ENCODE measurements around the gene VGLL4.

DNA sequence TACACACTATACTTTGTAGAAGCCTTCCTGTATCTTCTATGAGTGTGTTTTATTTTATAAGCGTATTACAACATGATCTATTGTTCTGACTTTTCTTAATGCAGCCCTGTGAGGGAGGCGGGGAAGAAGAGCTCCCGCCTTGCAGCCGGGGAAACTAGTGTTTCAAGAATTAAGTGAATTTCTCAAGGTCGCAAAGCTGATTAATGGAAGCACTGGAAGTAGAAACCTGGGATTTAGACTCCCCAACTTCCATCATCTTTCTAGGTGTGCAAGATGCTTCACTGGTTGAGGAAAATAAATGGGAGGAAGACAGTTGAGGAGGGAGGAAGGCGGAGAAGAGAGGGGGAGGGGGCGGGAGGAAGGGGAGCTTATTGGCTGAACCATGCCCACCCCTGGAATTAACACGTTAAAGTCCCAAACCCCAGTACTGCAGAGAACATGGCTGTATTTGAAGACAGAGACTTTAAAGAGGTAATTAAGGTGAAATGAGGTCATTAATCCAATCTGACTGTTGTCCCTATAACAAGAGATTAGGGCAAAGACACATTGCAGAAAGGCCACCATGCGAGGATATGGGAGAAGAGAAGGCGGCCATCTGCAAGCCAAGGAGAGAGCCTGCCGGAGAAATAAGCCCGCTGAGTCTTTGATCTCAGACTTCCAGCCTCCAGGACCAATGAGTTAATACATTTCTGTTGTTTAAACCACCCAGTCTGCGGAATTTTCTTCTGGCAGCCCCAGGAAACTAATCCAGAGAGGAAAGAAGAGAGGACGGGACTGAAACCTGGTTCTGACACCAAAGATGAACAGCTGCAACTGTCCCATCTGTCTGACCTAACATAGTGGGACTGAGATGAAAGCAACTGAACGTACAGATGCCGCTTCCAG is 32.7 kb downstream of the VGLL4 start:
- RRBS: no CpG with 5 or more reads among the region's 16 CpGs

DNA sequence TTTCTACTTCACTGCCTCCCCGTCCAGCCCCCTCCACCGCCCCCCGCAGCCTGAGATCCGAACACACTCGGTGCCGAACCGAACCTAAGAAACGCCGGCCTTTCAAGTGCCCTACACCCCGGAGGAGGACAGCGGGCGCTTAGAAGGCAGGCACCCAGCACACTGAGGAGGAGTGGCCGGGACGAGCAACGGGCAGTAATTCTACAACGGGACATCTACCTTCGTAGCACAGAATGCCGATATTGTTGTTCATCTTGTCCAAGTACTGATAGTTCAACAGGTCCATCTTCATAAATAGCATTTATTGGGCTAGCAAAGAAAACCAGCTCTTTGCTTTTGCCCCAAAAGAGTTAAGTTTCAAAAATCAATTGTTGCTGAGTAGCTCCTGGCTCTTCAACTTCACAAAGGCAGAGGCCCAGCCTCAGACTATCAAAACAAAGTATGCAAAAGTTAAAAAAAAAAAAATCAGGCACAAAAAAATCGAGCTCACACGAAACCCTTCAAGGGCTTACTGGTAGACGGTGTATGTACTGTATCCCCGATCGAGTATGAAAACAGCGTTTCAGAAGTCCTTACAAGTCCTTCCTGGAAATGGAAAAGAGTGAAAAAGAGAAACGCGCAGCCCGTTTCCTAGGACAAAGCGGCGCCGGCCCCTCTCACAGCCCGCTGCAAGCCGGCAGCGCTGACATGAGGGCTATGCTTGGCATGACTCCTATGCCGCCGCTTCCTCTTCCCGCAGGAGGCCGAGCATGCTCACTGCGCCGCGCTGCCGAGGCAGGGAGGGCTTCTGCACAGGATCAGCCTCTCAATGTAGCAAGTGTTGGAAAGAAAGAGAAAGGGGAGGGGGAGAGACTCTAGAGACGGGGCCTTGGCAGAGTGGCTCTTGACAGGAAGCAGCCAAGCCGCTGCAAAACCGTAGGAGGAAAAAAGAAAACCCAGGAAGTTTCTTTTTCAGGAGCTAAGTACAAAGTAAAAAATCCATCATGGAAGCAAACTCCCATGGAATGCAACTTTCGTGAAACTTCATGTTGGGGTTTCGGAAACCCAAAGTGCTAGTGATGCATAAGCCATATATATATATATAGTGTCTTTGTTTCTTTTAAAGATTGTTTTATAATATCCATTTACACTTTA is at the start of gene VGLL4:
TSS of gene VGLL4 (minus strand) at position 698 of the 1,134 bp plus-strand sequence.
- RRBS: 3% methylated on average over 4 of the region's 46 CpGs

- RRBS: 9% methylated on average over 6 of the region's 60 CpGs
These were observed 502 bp downstream of the SYN2 start for GRCh38 chr3:12004694-12005085.

- RRBS: 23% methylated on average over 4 of the region's 10 CpGs
These were observed 28.9 kb upstream of the TIMP4 start for GRCh38 chr3:12187311-12188399.

GRCh38 chr3:12444269-12445662 is 39.5 kb upstream of the TSEN2 start:
- RRBS: 35% methylated on average over 8 of the region's 32 CpGs

GRCh38 chr3:12679512-12679926 is 15.6 kb upstream of the RAF1 start:
- RRBS: no CpG with 5 or more reads among the region's 6 CpGs

DNA sequence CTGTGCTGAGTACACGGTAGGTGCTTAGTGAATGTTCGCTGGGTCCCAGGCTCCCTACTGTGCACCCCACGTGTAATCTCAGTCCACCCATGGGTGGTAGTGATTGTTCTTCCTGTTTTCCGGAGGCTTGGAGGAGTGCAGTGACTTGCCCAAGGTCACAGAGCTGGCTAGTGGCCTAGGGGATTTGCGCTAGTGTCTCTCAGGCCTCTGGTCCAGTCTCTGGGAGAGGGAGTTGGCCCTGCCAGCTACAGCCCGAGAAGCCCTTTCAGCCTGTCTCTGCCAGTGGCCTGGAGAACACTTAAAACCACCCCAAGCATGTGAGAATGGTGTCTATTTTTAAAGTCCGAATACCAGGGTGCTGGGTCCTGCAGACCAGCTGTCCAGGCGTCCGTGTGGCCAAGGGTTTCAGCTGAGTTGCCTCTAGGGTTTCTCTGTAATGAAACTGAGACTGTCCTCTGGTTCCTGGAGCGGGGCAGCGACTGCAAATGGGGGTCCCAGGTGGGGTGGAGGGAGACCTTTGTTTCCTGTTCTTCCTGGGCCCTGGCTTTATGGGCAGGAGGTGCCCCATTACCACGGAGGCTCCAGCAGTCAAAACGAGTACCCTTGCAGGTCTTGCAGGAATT is 2.1 kb downstream of the CAND2 start:
- RRBS: no CpG with 5 or more reads among the region's 13 CpGs

DNA sequence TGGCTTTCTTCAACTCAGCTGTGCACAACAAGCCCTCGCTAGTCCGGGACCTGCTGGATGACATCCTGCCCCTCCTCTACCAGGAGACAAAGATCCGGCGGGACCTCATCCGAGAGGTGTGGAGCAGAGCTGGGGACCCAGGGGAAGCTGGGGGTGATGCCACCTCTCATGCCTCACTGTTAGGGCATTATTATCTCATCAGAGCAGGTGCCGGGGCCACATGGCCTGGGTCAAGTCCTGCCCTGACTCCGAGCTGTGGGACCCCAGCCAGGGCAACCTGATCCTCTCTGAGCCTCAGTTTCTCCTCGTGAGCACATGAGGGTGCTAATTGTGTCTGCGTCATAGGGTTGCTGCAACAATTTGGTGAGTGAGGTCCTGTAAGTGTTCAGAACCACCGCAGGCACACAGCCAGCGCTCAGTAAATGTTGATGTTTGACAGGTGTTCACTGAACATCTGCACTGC is 15.8 kb downstream of the RPL32 start:
- RRBS: 32% methylated on average over 4 of the region's 11 CpGs

DNA sequence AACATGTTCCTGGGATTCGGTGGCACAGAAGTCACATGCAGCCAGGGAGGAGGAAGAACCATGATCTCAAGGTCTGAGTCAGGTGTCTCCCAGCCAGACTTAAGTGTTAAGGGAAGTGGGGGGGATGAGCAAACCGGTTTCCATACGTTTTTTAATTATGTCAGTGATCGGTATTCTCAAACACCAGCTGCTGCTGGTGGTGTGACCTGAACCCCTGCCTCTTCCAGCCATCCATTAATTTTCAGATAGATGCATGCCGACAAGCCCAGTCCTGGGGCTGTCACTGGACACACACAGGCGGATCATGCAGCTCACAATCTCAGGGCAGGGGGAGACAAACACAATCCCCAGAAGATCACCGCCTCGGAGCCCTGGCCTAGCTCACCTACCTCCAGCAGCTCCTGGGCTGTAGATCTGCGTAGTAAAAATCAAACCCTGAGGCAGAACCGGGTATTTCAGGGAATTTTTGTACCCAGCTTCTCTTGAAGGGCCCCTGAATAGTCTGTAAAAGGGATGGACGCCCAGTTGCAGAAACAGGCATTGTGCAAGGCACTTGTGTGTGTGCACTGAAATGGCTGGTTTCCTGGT is 54.7 kb upstream of the RPL32 start:
- RRBS: no CpG with 5 or more reads among the region's 11 CpGs

DNA sequence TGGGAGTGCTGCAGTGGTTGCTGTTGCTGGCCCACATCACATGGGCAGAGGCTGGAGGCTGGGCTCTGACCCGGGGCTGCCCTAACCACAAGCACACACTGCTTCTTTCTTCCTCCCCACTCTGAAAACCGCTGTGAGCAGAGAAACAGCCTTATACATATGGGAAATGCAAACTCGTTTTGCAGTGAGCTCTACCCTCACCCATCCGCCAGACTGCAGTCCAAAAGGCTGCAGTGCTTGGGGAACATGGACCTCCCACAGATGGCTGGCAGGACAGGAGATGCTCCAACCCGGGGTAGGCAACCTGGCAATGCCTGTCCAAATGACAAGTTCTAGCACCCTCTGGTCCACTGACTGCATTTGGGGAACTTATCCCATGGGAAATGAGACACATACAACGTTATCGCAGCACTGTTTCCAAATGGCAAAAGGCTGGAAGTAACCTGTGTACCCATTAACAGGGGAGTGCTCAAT is 75.0 kb upstream of the RPL32 start:
- RRBS: no CpG with 5 or more reads among the region's 7 CpGs

GRCh38 chr3:12931178-12931844 is 89.9 kb upstream of the RPL32 start:
- RRBS: no CpG with 5 or more reads among the region's 16 CpGs

DNA sequence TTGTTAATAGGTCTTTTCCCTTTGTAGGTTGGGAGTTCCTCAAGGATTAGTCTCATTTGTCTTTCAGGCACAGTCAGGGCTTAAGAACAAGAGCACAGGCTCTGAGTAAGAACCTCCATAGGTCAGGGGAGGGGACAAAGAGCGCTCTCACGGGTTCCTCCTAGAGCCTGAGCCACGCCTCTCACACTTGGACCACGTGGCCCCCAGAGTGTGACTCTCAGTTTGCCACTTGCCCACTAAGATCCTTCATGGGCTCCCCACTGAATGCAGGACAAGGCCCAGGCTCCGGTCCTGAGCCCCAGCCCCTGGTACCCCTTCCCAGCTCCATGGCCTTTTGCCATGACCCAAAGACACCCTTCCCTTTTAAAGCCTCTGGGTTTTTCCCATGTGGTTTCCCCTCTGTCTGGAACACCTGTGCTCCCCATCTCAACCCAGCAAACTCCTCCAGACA is 32.9 kb downstream of the IQSEC1 start:
- RRBS: no CpG with 5 or more reads among the region's 5 CpGs

GRCh38 chr3:13470743-13471527 is 9.2 kb upstream of the HDAC11 start:
- RRBS: no CpG with 5 or more reads among the region's 14 CpGs

- RRBS: 8% methylated on average over 22 of the region's 46 CpGs
These were observed 297 bp downstream of the FBLN2 start for GRCh38 chr3:13549254-13549590.

DNA sequence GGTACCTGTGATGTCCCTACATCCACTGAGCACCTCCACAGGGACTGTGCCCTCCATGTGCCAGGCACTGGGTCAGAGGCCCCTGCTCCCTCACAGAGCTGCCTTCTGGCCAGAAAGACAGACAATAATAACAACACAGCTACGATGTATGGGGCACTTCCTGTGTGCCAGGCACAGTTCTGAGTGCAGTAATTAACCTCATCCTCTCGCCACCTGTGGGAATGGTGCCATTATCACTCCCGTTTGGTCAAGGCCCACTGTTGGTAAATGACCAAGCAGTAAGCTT is 13.8 kb downstream of the WNT7A start:
- RRBS: no CpG with 5 or more reads among the region's 3 CpGs

GRCh38 chr3:14204451-14205380 is 26.1 kb downstream of the LSM3 start:
- RRBS: no CpG with 5 or more reads among the region's 12 CpGs

DNA sequence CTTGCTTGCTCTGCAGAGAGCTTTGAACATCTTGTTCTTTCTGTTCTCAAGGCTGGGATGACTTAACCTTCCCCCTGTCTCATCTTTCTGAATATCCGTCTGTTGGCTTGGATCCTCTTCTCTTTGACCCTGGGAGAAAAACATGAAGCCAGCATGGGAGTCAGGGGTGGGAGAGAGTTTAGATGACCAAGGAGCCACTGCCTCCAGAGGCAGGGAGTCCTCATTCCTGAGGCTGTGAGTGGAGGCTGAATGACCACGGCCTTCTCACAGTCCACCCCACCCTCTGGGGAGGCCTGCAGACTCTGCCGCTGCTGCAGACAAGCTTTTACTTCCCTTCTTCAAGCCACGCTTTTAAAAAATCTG is 111.7 kb upstream of the SLC6A6 start:
- RRBS: no CpG with 5 or more reads among the region's 4 CpGs

DNA sequence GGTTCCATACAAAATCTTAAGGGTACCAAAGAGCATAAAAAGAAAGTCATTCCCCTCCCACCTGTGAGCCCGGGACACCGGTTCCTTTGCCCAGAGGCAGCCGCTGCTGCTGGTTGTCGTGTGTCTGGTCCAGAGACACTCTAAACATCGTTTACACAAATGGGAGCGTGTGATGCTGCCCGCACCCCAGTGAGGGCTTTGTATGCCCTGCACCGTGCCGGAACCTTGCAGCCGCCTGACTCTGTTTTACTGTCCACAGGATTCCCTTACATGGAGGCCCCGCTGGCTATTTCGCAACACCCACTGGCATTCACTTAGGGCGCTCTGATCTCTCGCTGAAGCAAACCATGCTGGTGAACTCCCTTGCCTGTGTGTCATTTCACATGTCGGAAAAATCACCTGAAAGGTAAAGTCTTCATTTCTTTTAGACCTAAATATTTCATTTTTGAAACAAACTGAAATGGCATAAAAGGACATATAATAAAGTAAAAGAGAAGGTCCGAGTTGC is 100.8 kb upstream of the SLC6A6 start:
- RRBS: no CpG with 5 or more reads among the region's 16 CpGs

DNA sequence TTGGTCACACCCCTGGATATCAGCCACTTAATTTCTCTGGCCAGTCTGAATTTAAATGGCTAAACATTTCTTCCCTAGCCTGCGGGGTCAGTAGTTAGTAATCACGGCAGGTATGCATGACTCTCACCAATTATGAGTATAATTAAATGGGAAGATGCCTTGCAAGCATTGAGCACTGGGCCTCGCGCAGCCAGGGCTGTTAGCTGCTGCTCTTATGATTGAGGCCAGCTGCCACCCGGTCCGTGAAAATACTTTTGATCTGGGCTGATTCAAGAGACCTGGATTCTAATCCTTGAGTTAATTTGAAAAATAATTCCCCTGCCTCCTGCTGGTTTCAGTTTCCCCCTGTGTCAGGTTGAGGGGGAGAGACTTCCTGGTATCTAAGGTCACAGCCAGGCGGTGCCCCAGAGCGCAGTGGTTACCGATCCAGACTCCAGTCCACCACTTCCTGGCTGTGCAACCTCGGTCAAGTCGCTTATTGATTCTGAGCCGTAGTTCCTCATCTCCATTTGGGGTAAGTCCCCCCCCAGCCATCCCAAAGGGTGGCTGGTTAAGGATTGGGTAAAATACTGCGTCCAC is 23.5 kb downstream of the SLC6A6 start:
- RRBS: no CpG with 5 or more reads among the region's 13 CpGs

DNA sequence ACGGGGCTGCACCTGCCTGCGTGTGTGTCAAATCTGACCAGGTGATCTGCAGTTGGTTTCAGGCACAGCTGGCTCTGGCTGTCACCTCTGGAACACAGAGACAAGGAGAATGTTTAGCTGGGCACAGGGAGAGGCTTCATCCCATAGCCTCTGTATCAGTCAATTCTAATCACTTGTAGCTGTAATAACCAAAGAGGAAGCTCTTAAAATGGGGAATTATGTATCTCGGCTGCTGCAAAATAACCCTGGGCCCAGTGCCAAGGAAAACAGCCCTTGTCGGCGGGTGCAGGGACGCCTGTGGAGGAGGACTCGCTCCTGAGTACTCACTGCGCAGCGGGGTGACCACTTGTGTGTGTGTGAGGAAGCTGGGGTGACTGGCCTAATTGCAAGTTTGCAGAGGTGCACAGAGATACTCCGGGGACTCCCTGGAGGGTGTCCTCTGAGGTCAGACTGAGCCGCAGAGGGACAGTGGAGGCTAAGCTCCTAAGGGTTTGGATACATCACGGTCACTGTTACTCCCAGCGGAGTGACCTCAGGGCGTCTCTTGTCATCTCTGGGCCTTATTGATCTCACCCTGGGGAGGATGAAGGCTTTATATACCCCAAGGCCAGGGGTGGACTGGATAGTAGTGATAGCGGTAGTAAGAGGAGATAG is 37.1 kb downstream of the SLC6A6 start:
- RRBS: no CpG with 5 or more reads among the region's 15 CpGs

All from hTERT-HM (cell line).